ENCODE measurements around a stretch of chr12.

- RRBS: 76% methylated on average over 3 of the region's 20 CpGs
These were observed 20.6 kb upstream of the HSPB8 start for GRCh38 chr12:119157770-119158985.

- RRBS: 6% methylated on average over 3 of the region's 19 CpGs
These were observed 654 bp downstream of the HSPB8 start for GRCh38 chr12:119179234-119179936.

GRCh38 chr12:119203974-119204534 is 25.3 kb downstream of the HSPB8 start:
- RRBS: no CpG with 5 or more reads among the region's 3 CpGs

DNA sequence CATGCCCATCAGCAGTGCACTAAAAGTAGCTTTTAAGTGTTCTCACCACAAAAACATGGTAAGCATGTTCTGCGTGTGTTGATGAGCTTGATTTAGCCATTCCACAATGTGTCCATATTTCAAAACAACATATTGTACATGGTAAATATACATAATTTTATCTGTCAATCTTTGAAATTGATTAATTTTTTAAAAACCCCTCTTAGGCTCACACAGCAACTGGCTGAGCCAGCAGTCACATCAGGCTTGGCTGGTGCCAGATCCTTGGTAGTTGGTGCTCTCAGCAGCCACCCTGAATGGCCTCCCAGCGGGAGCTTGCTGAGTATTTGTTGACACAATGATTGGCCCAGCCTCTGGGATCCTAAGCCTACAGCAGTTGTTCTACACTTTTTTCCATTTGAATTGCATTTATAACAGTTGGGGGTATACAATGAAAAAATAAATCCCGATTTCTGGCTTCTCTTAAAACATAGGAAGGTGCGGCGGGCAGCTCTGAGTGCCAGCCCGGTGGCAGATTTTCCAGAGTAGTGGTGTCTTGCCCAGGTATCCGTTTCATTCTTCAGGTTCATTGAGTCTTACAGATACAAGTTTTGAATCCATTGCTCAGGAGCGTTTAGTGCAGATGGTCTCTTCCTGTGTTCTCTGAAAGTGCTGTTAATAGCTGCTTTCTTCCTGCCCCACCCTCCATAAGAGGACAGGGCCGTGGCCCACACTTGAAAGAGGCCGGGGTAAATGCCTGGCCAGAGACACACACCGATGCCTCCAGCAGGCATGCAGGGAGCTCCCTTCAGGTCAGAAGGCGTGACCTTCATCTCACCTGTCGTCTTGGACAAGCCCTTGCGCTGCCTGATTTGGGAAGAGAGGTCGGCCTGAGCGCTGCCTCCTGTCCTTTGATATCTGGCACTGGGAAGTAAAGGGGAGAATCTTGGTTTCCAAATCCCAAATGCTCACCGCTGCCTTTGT is 11.3 kb downstream of the PRKAB1 start:
- RRBS: no CpG with 5 or more reads among the region's 17 CpGs

DNA sequence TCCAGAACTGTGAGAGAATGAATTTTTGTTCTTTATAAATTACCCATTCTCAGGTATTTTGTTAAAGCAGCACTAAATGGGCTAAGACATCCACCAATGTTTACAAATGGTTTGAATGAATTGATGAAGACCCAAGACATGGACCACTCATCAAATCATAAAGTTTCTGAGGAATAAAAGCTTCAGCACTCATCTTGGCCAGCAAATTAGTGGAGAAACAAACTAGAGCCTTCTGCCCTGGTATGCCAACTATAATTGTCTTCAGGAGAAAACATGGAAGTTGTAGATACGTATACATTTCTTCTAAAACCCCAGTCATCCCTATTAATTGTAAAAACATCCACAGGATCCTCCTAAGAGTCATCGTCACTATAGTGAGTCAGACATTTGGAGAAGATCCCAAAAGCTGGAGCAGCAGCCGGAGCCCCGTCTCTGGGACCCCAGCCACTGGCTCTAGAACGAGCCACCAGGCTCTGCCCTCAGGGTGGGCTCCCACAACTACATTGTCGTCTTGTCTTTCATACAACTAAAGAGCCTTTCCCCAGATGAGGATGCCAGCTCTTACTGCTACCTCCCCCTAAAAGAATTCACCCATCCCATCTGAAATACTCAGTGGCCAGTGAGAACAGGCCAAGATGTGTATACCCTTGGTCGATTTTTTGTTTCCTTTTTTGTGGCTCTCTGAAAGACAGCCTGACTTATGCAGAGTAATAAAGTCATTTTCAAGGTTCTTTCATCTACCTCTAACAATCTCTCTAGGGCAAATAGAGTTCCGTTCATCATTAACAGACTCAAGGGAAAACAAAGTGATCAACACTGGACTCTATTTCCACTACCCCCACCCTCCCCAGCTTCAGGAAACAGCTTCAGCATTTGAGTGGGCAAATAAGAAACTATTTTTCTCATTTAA is 15.6 kb downstream of the PRKAB1 start:
- RRBS: no CpG with 5 or more reads among the region's 8 CpGs

DNA sequence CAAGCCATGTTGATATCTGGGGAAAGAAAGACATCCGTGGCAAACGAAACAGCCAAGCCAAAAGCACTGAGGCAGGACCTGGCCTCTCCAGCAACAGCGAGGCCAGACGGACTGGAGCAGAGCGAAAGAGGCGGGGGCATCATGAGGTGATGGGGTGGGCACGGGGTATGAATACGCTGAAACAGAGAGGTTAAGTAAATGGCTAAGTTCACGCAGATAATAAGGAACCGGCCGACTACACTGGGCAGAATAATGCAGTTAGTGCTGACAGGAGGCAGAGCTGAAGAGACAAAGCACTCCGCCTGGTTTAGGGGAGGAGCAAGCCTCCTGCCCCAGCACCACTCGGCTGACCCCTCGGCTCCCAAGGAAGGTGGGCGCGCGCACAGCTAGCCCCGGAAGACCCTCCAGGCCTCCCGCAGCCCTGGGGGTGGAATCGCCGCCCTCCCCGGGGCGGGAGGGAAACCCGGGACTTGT is 382 bp downstream of the CIT start:
- RRBS: 3% methylated on average over 6 of the region's 24 CpGs

- RRBS: no CpG with 5 or more reads among the region's 12 CpGs
These were observed 1.4 kb downstream of the BICDL1 start for GRCh38 chr12:119990373-119990993.

GRCh38 chr12:120115945-120116555 is 503 bp downstream of the RAB35 start:
- RRBS: 2% methylated on average over 22 of the region's 49 CpGs

GRCh38 chr12:120194096-120194622 is 356 bp downstream of the GCN1 start:
- RRBS: 1% methylated on average over 12 of the region's 30 CpGs

DNA sequence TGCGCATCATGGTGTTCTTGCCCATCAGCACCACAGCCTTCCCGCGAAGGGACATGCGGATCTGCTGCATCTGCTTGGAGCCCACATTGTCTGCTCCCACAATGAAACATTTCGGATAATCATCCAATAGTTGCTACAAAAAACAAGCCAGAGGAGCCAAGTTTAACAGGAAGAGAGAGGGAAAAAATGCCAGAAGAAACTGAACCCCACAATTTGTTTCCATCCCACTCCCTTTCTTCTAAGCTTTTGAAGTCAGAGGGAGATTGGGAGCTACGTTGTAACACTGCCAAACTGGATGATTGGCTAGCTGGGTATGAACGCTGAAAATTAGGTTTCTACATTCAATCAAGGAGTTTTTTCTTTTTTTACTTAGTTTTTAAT is 1.6 kb downstream of the RPLP0 start:
- RRBS: no CpG with 5 or more reads among the region's 7 CpGs

DNA sequence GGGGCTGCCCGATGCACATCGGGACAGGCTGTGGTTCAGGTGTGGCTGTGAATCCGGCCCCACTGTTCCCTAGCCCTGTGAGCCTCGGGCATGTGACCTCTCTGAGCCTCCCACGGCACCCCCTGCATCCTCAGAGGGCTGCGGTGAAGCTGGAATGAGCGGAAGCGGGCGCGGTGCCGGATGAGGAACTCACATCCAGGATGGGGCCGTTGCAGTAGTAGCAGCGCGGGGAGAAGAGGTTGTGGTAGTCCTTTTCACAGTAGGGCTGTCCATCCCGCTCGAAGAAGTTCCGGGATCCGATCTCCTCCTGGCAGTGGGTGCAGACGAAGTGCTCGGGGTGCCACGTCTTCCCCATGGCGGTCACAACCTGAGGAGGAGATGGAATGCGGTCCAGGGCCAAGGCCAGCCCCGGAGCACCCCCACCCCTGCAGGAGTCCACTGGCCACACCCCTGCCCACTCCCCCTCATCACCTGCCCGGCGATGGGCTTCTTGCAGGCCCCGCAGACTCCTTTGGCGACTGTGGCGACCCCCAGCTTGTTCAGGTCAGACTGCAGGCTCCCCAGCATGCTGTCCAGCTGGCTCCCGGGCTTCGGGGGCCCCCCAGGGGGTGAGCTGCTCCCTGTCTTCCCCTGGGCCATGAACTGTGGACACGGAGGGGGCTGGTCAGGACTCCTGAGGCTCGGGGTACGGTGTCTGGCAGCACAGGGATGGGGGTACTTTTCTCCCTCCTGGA is 13.9 kb upstream of the RPLP0 start:
- RRBS: 90% methylated on average over 13 of the region's 34 CpGs

- RRBS: 54% methylated on average over 3 of the region's 15 CpGs
These were observed 21.6 kb upstream of the RPLP0 start for GRCh38 chr12:120222495-120222993.

GRCh38 chr12:120227550-120228216 is 26.8 kb upstream of the RPLP0 start:
- RRBS: no CpG with 5 or more reads among the region's 6 CpGs

GRCh38 chr12:120452627-120452946 is 6.3 kb downstream of the GATC start:
- RRBS: no CpG with 5 or more reads among the region's 4 CpGs

- RRBS: no CpG with 5 or more reads among the region's 8 CpGs
These were observed 4.0 kb downstream of the SRSF9 start for GRCh38 chr12:120465458-120465984.

DNA sequence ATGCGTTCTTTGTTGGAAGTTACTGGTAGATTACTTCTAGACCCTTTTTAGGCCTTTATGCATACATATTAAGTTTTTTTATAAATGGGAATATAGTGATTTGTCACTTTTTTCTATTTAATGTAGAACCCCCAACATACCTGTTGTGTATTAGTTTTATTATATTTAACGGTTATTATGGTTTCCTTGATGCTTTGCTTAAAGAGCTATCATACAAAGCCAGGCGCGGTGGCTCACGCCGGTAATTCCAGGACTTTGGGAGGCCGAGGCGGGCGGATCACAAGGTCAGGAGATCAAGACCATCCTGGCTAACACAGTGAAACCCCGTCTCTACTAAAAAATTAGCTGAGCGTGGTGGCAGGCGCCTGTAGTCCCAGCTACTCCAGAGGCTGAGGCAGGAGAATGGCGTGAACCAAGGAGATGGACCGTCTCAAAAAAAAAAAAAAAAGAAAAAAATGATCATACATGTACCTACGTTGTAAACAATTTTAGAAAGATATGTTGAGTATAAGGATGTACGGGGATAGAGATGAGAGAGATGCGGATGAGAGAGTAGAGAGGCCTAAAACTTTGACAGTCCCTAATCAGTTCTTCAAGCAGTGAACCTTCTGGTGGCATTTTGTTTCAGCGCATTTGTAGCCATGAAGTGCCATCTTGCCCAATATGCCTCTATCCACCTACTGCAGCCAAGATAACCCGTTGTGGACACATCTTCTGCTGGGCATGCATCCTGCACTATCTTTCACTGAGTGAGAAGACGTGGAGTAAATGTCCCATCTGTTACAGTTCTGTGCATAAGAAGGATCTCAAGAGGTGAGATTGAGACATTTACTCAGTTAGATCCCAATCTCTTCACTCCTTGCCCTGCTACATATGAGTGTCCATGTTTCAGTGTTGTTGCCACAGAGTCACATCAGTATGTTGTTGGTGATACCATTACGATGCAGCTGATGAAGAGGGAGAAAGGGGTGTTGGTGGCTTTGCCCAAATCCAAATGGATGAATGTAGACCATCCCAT is 22.8 kb downstream of the RNF10 start:
- RRBS: no CpG with 5 or more reads among the region's 21 CpGs

GRCh38 chr12:120566566-120567061 is 14.6 kb downstream of the POP5 start:
- RRBS: no CpG with 5 or more reads among the region's 8 CpGs

- RRBS: no CpG with 5 or more reads among the region's 5 CpGs
These were observed 3.6 kb downstream of the POP5 start for GRCh38 chr12:120577570-120578023.

- RRBS: 2% methylated on average over 36 of the region's 65 CpGs
These were observed 3.4 kb upstream of the POP5 start for GRCh38 chr12:120584369-120585138.

DNA sequence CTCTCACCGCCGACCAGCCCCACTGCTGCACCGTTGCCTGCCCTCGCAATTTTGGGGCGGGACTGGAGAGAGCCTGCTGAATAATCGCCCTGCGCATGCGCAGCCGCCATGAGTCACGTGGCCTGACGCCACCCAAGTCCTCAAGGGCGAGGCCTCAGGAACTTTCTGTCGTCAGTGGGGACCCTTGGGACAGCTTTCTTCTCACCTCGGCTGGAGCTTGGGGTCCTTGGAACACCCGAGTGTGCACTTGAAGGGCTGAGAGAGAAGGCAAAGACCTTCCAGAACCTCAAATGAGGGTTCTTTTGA is 14.6 kb upstream of the CABP1 start:
- RRBS: no CpG with 5 or more reads among the region's 15 CpGs

All from zone of skin (tissue), 1 donor.